Left cardiac atrium (tissue), 1 donor: ENCODE measurements around the genes RTN2 and GPR4.

GRCh38 chr19:45262986-45263441 is 11.9 kb downstream of the MARK4 start:
- PRO-cap: no peak

DNA sequence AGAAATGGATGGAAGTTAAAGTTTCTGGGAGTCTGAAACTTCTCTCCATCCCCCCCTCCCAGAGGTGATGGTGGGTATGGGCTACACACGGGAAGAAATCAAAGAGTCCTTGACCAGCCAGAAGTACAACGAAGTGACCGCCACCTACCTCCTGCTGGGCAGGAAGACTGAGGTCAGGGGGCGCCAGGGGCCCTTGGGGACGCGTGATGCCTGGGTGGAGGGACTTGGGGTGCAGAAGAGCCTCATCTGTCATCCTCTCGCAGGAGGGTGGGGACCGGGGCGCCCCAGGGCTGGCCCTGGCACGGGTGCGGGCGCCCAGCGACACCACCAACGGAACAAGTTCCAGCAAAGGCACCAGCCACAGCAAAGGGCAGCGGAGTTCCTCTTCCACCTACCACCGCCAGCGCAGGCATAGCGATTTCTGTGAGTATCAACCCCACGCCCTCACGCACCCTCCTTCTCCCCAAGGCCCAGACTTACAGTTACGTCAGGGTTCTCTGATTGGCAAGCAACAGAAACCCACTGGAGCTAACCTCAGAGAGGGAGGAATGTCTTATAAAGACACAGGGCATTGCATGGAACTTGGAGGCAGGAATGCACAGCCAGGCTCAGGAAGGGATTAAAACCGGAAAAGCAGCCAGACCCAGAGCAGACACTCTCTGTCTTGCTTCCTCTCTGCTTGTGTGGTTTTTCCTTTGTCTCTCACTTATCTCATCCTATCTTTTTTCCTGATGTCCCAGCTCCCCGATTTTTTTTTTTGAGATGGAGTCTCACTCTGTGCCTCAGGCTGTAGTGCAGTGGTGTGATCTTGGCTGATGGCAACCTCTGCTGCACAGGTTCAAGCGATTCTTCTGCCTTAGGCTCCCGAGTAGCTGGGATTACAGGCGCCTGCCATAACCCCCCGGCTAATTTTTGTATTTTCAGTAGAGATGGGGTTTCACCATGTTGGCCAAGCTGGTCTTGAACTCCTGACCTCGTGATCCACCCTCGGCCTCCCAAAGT is 29.5 kb downstream of the MARK4 start:
- PRO-cap: no peak

DNA sequence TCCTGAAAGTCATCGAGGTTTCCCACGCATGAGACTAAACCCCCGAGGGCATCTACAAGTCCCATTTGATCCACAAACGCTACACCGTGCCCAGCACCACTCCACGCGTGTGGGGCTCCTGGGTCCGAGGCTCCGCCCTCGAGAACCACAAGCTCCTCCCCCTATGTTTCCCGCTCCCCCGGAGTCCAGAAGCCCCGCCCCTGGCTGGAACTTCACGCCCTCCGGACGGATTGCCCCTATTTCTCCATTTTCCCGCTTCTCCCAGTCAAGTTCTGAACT is 563 bp upstream of the POLR1G start:
- PRO-cap: bidirectional peak, plus-strand start at position 197 of the sequence, minus-strand start at position 111 of the sequence

- PRO-cap: unidirectional peak, minus-strand start at chr19:45451547
Measured at GRCh38 chr19:45451057-45452222, 16.4 kb upstream of the FOSB start.

GRCh38 chr19:45469577-45469857 is 1.7 kb downstream of the FOSB start:
- PRO-cap: bidirectional peak, plus-strand start at chr19:45469914, minus-strand start at chr19:45469818

- PRO-cap: bidirectional peak, plus-strand start at chr19:45469914, minus-strand start at chr19:45469818
Measured at GRCh38 chr19:45469858-45470818, 2.3 kb downstream of the FOSB start.

DNA sequence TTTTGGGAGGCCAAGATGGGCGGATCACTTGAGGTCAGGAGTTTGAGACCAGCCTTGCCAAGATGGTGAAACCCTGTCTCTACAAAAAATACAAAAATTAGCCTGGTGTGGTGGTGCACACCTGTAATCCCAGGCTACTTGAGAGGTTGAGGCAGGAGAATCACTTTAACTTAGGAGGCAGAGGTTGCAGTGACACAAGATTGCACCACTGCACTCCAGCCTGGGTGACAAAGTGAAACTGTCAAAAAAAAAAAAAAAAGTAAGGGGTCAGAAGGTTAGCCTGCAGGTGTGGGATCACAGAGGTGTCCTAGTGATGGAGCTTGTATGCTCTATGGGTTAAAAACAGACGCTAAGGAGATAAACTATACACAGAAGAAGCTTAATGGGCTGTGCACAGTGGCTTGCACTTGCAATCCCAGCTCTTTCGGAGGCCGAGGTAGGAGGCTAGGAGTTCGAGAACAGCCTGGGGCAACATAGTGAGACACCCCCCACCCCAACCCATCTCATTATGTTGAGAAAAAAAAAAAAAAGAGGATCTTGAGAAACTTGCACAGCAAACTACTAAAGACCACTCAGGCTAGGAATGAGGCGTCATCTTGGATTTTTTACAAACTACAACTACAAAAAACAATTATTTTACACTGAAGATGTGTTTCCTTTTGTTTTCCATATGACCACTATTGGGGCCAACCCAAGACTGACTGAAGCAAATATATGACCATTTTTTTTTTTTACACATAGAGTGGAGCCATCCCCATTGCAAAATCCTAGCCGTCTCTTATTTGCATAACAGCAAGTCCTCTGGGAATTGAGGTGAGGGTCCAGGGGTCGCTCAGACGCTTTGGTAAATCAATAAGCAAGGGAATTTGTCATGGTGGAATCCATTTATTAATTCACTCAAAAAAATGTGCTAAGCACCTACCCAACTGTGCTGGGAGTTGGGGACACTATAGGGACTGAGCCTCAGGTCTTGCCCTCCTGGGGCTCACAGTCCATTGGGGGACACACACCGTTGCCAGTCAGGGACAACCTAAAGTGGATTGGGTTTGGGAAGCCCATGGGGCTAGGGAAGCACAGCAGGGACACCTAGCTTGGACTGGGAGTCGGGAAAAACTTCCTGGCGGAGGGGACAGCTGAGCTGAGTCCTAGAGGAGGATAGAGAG is 8.1 kb downstream of the FOSB start:
- PRO-cap: no peak

- PRO-cap: bidirectional peak, plus-strand start at chr19:45497278, minus-strand start at chr19:45496971
Measured at GRCh38 chr19:45496790-45497555, at the start of gene RTN2. RTN2 (minus strand) TSS chr19:45497047.

- PRO-cap: bidirectional peak, plus-strand start at chr19:45506618, minus-strand start at chr19:45506526
Measured at GRCh38 chr19:45506386-45506665, 953 bp upstream of the VASP start.

- PRO-cap: no peak
Measured at GRCh38 chr19:45592365-45592767, 7.8 kb upstream of the OPA3 start.

DNA sequence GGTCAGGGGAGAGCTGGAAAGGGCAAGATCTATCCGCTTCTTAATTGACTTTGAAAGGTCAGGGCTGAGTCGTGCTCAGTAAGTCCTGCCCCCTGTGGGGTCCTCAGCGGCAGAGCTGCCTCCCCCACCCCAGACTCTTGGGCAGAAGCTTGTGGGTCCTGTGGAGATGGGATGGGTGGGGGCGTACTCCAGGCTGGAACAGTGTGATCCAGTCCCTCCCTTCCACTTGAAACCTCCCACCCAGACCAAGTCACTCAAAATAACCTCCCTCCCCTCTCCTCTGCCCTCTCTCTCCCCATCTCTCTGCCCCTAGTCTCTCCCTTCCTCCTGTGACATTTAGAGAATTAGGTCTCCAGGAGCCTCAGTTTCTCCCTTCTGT is 4.2 kb downstream of the GPR4 start:
- PRO-cap: no peak

DNA sequence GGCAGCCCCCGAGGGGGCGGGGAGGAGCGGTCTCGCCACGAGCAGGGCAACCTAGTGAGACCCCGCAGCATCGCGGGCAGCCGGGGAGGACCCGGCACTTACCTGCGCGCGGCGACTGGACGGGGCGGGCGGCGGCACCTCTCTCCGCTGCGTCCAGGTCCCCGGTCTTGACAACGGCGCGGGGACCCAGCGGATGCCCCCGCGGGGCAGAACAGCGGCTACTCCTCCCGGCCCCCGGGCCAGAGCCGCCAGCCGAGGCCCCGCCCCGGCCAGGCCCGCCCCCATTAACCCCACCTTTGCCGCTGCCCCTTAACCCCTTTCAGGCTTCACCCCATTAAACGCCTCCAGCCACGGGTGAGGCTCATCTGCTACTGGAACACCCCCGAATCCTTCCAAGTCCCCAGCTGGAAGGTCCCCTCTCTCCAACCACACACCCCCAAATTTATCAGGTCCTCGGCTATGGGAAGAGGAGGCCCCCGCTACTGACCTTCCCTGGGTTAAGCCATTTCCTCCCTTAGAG is at the start of gene GPR4:
Gene GPR4 (minus strand): TSS at position 220 of the 520 bp plus-strand sequence.
- PRO-cap: unidirectional peak, minus-strand start at position 169 of the sequence

GRCh38 chr19:45645202-45645905 is 6.2 kb upstream of the EML2 start:
- PRO-cap: unidirectional peak, plus-strand start at chr19:45645763

GRCh38 chr19:45768011-45768679 is 907 bp downstream of the SIX5 start:
- PRO-cap: bidirectional peak, plus-strand start at chr19:45768103, minus-strand start at chr19:45767916; bidirectional peak, plus-strand start at chr19:45768441, minus-strand start at chr19:45768259

DNA sequence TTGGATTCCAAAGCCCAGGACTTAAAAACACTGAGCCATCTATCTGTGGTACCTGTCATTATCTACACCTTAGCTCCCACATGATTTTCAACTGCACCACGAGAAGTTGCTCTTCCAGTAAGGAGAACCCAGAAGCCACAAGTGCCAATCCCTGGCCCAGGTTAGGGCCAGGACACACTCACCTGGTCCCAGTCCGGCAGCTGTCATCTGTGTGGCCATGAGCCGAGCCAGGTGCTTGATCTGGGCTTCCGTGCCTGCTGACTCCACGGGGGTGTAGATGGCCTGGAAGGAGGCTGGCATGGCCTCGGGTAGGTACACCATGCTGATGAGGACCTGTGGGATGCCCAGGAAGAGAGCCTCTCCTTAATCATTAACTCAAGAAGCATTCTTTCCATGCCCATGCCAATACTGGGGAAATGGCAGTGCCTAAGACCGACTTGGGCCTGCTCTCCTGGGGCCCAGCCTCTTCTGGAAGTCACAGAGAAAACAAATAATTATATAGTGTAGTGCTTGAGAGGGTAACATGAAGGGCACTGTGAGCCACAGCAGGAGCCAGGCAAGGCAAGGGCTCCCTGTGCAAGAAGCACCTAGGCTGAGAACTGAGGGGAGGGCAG is 19.9 kb upstream of the RSPH6A start:
- PRO-cap: no peak

- PRO-cap: no peak
Measured at GRCh38 chr19:45842938-45843448, 20.0 kb downstream of the SYMPK start.

DNA sequence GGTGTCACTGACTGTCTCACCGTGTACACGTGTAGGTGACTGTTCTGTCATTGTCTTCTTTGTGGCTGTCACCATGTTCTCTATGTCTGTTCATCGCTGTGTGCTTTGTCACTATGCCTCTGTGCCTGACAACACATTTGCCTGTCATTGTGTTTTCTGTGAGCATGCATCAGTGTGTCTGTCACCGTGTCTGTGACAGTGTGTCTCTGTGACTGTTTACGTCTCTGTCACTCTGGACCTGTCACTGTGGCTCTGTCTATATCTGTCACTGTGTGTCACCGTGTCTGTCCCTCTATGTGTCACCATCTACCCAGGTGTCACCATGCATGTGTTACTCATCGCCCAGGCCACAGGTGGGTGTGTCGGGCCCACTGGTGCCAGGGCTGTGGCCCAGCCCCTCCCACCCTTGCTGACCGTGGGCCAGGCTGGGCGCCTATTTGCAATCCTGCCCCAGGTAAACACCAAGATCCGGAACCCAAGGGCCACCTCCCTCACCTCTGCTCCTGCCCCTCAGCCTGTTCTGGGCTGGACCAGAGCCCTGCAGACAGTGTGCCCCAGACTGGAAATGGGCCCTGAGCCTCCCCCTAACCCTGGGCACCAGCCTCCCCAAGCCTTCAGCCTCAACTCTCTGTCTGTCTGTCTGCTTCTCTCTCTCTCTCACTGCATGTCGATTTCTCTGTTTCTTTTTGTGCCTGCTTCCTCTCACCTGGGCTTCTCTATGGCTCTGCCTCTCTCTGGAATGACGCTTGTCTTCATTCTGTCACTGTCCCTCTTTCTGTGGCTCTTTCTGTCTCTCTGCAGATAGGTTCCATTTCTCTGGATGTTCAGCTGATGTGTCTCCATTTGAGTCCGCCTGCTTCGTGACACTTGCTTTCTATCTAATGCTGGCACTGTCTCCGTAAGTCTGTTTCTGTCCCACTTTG is 7.7 kb downstream of the IRF2BP1 start:
- PRO-cap: no peak

GRCh38 chr19:45882488-45883262 is 3.3 kb downstream of the IRF2BP1 start:
- PRO-cap: no peak

DNA sequence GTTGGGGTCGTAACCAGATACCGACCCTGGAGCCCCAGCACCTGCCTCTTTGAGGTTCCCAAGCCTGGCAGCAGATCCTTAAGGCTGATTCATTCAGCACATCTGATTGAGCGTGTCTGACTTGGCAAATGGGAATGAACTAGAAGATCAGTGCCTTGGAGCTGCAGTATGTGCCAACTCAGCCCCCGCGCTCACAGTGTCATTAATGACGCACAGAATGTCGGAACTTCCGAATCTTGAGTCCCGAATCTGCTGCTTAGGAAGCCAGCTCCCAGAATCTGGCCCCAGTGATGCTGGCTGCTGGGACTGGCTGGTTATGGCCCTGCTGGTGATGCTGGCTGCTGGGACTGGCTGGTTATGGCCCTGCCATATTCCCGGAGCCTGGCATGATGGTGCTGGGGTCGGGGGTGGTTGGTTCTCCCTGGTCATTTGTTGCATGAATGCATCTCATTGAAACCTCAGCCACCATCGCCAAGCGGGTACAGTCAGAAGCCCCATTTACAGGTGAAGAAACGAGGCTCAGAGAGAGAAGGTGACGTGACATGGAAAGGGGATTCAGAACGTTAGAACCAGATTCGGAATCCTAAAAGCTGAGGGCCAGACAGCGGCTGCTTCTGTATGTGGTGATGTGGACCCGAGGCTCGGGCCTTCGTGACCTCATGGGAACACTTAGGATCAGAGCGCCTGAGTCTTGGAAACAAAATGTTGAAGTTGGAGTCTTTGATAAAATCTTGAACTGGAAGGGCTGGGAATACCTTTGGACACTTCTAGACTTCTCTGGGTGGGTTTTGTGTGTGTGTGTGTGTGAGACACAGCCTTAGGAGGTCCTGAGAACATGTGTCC is 2.1 kb downstream of the PGLYRP1 start:
- PRO-cap: no peak

DNA sequence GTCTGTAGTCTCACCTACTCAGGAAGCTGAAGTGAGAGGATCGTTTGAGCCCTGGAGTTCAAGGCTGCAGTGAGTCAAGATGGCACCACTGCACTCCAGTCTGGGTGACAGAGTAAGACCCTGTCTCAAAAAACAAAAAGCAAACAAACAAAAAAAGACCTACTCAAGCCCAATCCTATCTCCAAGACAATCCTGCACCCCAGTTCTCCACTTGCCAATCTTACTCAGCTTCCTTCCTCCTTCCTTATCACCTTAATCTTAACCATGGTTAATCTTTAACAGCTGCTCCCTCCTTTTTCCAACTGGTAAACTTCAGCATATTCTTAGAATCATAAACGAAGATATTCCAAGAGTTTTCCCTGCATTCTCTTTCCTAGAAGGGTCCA is 11.8 kb downstream of the IGFL2 start:
- PRO-cap: no peak